Occipital lobe (tissue), 2 donors: ENCODE measurements around the gene GALNT18.

DNA sequence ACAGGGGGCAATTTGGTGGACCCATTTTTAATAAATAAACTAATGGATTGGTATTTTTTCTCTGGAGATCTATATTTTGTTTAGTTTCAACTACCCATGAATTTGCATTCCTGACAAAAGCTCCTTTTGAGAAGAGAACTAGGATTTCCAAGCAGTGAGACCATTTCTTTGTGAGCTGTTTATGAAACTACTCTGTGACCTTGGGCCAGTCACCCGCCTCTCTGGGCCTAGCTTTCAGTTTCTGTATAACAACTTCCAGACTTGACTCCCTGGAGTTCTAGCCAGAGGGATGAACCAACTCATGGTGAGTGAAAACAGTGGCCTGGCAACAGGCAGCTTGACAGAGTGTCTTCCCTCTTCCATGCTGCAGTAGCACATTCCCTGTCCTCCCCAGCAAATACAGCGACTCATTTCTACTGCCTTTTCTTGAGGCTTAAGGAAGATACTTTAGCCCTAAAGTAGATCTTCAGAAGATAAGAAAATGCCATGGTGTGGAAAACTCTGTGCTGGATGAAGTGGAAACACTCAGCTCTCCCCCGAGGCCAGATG, 24.4 kb downstream of the IRAG1 start:
- RAMPAGE, long total RNA, result no peak

DNA sequence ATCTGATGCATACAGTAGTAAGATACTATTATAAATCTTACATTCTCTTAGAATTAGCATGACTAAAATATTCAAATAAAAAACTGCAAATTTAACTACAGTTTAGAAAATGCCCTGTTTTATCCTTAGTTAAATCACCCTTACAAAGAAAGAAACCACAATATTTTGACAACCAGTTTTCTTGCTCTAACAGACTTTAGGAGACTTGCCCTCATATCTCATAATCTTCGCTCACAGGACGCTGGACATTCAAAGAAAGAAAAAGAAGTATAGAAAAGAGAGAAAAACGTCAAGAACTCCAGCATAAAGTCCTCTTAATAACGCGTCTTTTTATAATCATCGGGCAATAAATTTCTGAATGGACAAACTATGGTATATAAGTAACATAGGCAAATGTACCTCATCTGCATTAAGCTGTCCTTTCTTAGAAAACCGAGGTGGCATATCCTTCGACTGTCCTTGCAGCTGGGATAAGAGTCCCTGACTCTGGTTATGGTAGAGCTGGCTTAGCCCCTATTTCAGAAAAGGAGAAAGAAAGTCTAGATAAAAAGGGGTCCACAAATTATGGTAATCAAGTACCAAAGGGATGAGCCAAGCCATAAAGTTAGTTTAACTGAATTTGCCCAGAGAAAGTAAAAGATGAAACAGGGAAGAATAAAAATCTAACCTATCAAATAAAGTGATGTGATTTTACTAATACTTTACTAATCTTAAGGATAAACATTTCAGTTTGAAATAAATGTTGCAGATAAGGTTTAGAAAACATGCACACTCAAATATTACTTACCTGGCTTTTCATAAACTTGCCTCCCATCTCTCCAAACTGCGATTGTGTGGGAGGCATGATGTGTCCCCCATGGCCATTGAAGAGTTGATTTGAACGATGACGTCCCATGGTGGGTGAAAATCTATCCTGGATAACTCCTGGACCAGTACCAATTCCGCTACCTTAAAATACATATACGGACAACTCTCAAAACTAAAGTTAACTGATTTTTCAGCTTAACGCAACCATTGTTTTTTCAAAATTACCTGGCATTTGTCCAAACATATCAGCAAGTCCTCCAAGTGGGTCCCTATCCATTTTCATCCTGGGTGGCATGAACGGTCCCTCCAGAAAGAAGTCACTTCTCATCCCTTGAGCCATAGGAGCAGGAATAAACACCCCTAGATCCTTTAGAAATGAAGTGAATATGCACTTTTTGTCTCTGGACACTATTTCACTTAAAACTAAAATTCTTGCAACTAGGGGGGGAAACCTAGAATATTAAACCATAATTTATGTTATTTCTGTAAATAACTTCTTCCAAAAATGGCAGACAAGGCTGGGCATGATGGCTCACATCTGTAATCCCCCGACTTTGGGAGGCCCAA, 7.0 kb downstream of the EIF4G2 start:
- RAMPAGE, long total RNA, result no peak

- RAMPAGE, long total RNA, result no peak
Measured at GRCh38 chr11:10858167-10859363, 712 bp upstream of the ZBED5 start.

- RAMPAGE, long total RNA, result no peak
Measured at GRCh38 chr11:10898549-10899035, 40.7 kb upstream of the ZBED5 start.

- RAMPAGE, long total RNA, result no peak
Measured at GRCh38 chr11:10908225-10908746, 50.4 kb upstream of the ZBED5 start.

GRCh38 chr11:11436646-11437332, 83.7 kb upstream of the CSNK2A3 start:
- RAMPAGE, long total RNA, result no peak

DNA sequence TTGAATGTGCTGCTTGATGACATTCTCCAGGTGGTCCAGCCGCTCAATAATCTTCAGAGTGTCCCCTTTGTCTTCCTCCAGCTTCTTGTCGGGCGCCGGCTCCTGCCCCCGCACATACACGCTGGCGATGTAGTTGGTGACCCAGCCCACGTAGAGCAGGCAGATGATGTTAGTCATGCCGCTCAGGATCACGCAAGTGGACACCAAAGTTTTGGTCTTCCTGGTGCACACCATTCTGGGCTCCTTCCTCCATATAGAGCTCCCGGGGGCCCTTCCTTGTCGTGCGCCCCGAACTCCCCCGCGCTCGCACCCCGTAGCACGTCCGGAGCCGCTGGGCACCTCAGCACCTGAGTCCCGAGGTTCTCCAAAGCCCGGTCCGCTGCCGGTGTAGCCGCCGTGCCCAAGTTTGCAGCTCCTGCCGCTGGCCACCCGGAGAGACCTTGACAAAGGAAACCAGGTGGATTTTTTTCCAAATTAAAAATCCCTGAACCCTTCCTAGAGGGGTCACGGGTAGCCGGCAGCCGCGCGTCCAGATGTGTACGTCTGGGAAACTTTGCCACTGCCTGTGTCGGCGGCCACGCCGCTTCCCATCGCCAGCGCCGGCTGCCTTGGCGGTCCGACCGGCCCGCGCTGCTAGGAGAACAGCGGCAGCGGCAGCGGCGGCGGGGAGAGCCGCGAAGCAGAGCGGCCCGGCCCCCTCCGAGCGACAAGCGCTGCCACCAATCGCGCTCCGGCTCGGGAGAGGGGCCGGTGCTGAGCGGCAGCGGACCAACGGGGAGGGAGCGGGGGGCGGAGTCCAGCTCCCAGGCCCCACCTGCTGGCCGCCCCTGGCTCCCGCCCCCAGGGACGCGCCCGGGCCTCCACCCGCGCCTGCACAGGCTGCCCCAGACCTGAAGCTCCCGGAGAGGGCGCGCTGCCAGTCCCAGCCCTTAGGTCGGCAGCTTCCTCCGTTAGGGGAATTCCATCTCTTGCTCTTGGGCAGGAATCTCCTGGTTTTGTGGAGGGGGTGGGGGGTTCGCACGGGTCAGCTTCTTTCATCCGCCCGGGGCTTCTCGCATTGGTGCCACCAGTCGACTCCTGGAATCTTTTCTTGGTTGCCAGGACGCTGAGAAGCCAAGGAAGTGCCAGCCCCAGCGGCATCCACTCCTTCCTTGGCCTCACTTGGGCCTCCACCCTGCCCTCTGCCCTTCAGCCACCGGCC, at the start of gene GALNT18:
Gene GALNT18 (minus strand): TSS at position 646 of the 1,201 bp plus-strand sequence.
- RAMPAGE, long total RNA, result no peak

DNA sequence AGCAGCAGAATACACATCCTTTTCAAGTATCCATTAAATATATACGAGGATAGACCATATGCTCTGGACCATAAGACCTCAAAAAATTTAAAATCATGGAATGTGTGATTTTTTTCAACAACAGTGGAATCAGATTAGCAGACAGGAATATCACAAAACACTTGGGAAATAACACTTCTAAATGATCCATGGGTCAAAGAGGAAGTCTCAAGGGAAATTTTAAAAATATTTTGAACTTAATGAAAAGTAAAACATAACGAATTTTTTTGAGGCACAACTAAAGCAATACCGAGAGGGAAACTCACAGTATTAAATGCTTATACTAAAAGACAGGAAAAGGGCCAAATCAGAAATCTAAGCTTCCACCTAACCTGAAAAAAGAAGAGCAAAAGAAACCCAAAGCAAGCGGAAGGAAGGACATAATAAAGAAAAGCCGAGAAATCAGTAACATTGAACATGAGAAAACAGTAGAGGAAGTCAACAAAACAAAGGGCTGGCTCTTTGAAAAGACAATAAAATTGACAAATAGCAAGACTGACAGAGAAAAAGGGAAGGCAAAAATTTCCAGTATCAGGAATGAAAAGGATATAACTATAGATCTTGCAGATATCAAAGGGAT, 70.1 kb downstream of the USP47 start:
- RAMPAGE, long total RNA, result no peak

DNA sequence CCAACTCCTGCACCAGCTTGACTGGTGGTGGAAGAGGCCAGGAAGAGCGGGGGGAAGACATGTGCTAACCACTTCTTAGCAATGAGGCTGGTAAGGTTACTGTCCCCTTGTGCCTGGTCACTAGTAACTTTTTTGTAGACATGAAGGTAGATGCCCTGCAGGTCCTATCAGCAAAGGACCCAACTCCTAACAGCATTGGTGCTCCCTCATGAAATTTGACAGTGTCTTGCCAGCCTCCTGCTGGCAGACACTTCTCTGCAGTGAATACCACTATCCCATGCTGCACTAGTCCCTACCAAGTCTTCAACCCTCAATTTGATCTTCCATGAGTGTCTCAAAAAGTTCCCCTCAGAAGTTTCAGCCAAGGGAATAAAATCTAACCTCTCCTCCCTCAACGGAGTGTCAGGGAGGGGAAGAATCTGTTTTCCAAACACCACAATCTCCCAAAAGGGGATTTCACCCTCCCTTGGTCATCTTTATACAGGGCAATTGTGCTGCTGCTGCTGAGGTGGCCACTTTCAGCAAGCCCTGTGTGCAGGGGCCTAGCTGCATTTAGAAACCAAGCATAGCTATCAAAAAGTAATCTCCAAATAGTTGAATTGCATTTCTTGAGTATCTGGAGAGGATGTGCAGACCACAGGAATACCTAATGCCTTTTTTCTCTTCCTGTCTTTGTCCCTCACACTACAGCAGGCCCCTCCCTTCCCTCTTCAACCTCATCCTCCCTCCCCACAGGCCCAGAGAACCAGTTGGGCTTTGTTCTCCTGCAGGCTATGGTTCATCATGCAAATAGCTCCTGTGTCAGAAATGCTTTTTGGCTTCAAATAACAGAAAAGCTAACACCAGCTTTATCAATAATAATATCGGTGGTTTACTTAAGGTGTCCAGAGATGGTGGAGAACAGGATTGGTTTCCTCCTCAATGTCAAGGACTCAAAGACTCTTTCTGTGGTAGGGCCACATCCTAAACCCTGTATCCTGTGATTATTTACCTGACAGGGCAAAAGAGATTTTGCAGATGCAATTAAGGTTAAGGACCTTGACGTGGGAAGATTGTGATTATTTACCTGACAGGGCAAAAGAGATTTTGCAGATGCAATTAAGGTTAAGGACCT, 47.9 kb downstream of the DKK3 start:
- RAMPAGE, long total RNA, result no peak

GRCh38 chr11:11968197-11968681, 40.2 kb downstream of the DKK3 start:
- RAMPAGE, long total RNA, result no peak

DNA sequence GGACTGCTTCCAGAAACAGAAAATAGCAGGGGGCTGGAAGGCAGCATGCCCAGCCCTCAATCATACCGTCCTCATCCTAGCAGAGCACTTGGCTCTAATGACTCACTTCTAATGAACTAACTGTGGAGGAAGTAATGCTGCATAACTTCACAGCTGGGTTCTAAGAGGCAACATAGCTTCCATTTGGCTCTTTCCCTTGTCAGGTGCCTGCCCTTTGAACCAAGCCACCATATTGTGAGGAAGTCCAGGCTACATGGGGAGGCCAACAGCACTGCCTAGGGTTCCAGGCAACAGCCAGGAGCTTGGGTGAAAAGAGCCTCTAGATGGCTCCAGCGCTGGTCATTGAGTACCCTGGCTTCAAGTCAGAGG, 27.4 kb downstream of the DKK3 start:
- RAMPAGE, long total RNA, result no peak

DNA sequence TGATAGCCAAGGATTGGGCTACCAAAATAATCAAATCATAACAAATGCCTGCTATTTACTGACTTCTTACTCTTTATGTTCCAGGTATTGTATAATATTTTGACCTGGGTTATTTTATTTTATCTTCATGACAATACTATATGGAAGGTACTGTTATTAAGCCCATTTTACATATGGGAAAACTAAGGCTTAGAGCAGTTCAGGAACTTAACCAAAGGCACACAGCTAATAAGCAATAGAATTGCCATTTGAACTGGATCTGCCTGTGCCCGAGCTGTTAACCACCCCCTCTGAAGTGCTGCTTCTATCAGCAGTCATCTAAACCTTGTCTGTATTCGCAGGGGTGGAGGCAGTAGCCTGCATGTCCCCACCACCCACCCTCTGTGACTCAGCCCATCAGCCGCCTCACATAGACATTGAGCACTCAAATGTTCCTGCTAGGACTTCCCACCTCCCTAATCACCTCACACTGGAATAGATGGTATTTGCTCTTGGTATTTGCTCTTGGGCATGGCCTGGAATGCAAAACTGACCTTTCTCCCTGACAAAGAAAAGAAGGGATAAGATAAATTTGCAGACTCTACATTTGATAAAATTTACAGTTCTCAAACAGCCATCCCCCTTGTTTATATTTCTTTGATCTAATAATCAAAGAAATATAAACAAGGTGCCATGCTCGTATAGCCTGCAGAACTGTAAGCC, 16.2 kb downstream of the DKK3 start:
- RAMPAGE, long total RNA, result no peak

DNA sequence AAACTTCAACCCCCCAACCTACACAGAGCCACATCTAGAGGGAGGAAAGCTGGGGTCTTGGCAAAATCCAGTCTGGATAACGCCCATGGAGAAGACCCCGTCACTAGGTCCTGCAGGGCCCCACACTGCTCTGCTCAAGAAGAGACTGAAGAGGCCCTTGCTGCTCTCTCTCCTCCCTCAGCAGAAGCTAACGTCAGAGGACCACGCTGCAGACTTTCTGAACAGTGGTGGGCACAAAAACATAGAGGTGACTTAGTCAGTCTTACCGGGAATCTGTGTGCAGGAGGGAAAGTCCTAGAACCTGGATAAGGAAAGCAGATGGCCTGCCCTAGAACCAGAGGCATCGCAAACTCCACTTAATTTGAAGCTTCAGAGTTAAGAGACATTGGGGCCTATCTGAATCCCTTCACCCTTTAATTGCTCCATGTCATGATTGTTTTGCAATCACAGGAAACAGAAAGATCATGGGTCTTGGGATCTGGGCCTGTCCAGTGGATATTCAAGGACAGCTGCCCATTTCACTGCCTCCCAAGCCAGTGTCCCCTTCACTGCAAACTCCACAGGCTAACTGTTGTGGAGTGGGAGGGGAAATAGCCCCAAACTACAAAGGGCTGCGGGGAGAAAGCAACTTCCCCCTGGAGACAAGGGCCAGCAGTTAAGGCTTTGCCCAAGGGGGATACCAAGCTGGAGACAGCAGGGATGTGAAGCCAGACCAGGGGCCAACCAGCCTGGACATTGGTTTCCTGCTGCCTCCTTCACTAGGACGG, 1.7 kb downstream of the DKK3 start:
- RAMPAGE, long total RNA, result no peak

- RAMPAGE, long total RNA, result no peak
Measured at GRCh38 chr11:12076039-12077058, 34.0 kb upstream of the MICAL2 start.

GRCh38 chr11:12100277-12100820, 10.0 kb upstream of the MICAL2 start:
- RAMPAGE, long total RNA, result no peak

- RAMPAGE, long total RNA, result no peak
Measured at GRCh38 chr11:12111457-12112153, 1.2 kb downstream of the MICAL2 start.

DNA sequence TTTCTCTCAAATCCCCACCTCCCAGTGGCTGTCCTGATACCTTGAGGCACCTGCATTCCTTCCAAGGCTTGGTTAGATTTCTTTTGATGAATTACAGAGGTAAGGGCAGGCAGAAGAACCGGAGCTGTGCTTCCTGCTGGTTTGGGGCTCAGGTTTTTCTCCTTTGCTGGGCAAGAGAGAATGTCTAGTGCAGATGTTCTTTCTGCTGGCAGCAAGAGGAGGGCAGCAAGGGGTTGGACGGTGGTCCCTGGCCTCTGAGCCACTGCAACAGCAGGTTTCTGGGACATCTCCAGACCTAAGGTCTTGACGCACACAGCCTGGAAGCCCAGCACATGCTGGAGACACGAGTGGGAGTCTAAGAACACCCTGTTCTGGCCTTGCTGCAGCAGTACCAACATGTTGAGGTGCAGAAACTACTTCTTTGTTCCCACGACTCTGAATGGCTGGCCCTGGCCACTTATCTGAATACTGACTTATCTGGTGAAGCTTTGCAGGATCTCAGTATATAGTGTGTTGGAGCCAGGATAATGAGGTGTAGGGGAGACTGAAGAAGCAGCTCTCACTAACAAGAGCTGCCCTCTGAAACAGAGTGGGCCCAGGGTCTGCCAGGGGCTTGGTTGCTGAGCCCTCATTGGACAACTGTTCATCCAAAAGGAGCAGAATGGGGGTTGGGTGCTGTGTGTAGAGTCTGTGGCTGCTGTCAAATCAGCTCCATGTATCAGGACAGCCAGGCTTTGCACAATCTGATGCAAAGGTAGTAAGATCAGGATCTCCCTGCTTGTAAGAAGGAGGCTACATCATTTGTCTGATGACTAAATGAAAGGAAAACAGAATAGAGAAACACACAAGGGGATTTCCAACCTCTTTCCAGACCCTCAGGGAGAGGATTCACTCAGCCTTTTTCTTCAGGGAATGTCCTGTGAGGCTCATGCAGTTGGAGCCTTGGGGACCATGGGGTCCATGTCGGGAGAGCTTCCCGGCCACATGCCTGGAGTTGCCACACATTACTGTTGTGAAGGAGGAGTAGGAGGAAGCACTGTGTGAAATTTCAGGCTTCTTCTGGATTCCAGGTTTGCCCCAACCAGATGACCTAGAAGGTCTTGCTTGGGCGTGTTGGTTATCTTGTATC, 7.0 kb downstream of the MICAL2 start:
- RAMPAGE, long total RNA, result no peak

- RAMPAGE, long total RNA, result no peak
Measured at GRCh38 chr11:12119367-12119886, 9.0 kb downstream of the MICAL2 start.

DNA sequence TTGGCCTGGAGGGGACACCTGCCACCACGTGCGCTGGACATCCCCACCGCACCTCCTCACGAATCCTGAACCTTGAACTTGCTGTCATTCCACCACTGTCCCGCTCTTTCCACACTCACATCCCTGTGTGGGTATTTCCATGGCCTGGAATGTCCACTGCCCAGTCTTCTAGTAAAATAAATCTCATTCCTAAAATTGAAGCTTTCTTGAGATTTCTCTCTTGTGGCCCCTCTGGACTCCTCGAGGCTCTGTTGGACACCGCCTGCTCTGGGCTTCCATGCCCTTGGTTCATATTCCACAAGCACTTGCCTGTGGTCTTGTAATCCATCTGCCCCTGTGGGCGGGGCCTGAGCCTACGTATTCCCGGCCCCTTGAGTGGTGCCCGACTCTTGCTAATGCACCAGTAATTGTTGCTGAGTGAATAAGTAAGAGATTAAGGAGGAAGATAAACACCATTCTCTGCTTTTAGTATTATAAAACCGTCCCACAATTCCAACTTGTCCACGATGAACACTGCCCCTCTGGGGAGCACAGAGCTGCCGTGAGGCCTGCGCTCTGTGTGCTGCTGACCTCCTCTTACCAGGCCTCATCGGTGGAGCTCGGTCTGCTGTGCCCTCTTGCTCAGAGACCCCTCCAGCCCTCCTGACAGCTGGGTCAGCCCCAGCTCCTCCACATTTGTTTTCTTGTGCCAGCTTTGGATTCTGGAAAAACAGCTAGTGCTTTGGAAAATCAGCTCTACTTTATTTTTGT, 50.2 kb downstream of the MICAL2 start:
- RAMPAGE, long total RNA, result no peak

DNA sequence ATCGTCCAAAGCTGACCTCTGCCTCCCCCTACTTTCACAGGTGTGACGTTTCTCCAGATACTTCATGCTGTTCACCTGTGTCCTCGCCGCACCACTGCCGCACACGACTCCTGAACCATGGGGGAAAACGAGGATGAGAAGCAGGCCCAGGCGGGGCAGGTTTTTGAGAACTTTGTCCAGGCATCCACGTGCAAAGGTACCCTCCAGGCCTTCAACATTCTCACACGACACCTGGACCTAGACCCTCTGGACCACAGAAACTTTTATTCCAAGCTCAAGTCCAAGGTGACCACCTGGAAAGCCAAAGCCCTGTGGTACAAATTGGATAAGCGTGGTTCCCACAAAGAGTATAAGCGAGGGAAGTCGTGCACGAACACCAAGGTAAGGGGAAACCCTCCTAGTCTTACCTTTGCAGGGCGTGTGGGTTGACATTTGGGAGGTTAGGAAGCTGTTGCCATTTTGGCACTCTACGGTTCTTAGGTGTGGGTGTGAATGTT, 51.7 kb downstream of the MICAL2 start:
- RAMPAGE, long total RNA, result no peak